Metastatic Liver Carcinoma in the Lung (tissue), 2 donors: ENCODE measurements around the gene AGT.

- PRO-cap, 2 experiments = no peak in any of the 2 experiments
These were observed 571 bp upstream of the PGBD5 start for GRCh38 chr1:230426760-230427046.

- PRO-cap, 2 experiments = no peak in any of the 2 experiments
These were observed 38.9 kb upstream of the COG2 start for GRCh38 chr1:230603290-230603773.

- PRO-cap, 2 experiments = peak in 2 of 2 experiments; most common plus-strand start chr1:230714243 (in 1); most common minus-strand start chr1:230714122 (in 2)
These were observed at the start of gene AGT for GRCh38 chr1:230713806-230714742. AGT (minus strand) TSS chr1:230714122.

DNA sequence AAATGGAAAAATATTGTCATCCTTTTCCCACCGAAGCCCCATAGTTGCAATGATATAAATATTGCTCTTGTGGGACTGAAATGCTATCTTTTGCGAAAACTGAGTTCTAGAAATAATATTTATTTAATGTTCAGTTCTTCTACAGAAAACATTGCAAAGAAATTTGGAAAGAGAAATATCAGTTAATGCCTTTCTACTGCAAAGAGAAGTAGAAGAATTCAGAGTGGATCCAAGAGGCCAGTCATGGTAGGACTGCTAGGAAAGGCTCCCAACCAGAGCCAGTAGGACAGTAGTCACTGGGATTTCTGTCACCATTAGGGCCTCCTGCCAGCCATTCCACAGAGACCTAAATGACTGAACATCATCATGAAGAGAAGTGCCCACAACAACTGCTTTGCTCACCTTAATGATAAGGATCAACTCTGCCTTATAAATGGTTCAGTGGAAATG is 11.7 kb upstream of the AGT start:
- PRO-cap, 2 experiments = peak in 1 of 2 experiments; most common plus-strand start position 211 of the sequence (in 1)

DNA sequence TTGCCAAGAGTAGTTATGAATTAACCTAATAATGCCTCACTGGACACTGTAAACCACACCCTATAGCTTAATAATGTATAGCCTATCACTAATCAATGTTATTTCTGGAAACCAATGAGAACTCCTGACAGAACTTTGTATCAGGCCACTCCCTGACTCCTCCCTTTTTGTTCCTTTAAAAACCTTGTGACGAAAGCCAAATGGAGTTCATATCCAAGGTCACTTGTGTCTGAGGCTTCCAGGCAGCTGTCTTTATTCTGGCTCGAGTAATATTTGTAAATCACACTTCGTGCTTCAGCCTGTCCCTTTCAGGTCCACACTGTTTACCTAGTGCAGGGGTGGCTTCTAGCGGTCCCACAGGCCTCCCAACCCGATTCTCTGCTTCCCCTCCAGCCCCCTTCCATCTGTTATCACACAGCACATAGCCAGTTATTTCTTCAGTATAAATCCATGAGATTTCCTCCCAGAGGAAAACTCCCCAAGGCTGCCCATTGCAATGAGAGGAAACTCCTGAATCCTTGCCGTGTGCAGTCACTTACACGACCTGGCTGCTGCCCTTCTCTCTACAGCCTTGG is 16.2 kb upstream of the CAPN9 start:
- PRO-cap, 2 experiments = no peak in any of the 2 experiments

DNA sequence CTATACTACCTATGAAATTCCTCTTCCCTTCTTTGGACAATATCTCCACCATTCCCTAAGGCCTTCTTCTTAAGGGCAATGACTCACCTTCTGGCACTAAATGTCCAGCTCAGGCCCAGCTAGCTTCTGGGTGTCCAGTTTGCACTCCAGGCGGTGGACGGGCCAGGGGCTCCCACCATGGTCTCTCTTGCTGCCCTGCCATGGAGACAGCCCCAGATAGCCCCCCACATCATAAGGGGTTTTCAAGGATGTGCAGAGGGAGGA is 43.8 kb downstream of the C1orf198 start:
- PRO-cap, 2 experiments = no peak in any of the 2 experiments

GRCh38 chr1:230867719-230868440 is 441 bp downstream of the C1orf198 start:
- PRO-cap, 2 experiments = peak in 1 of 2 experiments; most common plus-strand start chr1:230867904 (in 1)

GRCh38 chr1:230938115-230938947 is 40.3 kb downstream of the TTC13 start:
- PRO-cap, 2 experiments = no peak in any of the 2 experiments

DNA sequence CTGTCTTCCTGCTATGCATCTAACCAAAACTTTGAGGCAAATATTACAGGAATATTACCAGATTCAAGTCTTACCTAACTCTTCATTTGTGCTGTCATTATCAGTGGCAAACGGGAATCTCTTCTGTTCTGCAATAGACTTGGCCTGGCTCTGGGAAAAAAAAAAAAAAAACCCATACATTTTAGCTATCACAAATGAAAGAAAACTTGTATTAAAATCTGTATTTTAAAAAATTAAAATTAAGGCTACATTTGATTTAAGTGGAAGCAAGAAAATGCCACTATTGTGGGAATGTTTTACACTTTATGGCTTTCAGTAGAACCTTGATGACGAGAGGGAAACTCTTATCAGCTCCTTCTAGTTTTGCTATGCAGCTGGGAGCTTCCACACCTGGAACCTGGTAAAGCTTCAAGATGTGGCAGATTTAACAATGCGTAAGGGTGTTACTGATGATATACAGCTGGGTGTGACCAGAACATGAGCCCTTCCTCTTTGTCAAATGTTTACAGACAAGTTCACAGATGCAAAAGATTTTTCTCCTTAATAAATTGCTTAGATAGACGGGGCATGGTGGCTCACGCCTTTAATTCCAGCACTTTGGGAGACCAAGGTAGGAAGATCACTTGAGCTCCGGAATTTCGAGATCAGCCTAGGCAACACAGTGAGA is 20.4 kb downstream of the TTC13 start:
- PRO-cap, 2 experiments = no peak in any of the 2 experiments

- PRO-cap, 2 experiments = no peak in any of the 2 experiments
These were observed 47.8 kb downstream of the GNPAT start for GRCh38 chr1:231288742-231289182.

DNA sequence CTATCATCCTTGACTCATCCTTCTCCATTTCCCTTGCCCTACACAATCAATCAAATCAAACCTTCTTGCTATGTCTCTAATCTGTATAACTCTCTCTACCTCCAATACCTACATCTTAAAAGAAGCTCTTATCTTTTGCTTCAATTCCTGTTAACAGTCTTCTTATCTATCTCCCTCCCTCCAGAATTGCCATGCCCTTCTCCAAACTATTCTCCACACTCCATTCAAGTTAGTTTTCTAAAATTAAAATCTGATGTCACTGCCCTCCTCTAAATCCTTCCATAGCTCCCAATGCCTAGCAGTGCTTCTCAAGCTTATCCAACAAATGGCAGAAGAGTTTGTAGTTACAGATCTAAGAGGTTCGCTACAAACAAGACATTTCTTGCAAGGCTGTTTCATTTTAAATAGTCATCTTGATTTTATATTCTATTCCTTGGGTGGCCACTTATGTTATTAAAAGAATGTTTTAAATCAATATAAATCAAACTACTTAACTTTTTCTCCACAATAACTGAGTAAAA is 25.2 kb downstream of the EGLN1 start:
- PRO-cap, 2 experiments = no peak in any of the 2 experiments

DNA sequence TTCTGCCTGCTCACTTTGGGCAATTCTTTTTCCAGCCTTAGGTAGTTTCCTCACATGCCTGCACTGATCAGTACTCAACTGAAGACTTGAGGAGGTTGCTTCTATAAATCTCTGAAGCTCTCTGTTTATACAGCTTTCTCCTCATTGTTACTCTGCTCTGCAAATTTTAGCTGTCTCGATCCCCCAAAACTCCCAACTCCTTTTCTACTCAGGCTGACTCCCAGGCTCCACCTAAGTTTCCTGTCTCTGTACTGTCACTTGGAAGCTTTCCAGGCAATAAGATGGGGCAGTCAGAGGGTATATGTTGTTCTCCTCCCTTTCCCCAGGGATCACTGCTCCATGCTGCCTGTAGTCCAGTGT is 13.3 kb downstream of the TSNAX start:
- PRO-cap, 2 experiments = no peak in any of the 2 experiments

DNA sequence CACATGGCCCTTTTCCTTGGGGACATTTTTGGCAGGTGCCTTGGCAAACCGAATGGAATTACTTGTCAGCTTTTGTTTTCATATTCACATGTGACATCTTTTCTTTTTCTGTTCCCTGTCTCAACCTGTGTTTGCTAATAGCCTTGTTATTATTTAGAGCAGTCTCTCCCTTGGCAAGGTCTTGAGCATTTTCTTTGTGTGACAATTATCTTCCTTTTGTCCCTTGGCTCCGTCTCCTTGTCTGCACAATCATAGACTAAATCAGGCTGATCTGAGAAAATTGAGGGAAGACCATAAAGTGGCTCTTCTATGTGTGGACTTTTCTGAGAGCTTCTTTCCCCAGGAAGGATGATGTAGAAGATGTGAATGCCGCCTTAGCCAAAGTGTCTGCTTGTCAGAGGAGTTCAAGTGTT is 192.0 kb downstream of the DISC1 start:
- PRO-cap, 2 experiments = no peak in any of the 2 experiments

DNA sequence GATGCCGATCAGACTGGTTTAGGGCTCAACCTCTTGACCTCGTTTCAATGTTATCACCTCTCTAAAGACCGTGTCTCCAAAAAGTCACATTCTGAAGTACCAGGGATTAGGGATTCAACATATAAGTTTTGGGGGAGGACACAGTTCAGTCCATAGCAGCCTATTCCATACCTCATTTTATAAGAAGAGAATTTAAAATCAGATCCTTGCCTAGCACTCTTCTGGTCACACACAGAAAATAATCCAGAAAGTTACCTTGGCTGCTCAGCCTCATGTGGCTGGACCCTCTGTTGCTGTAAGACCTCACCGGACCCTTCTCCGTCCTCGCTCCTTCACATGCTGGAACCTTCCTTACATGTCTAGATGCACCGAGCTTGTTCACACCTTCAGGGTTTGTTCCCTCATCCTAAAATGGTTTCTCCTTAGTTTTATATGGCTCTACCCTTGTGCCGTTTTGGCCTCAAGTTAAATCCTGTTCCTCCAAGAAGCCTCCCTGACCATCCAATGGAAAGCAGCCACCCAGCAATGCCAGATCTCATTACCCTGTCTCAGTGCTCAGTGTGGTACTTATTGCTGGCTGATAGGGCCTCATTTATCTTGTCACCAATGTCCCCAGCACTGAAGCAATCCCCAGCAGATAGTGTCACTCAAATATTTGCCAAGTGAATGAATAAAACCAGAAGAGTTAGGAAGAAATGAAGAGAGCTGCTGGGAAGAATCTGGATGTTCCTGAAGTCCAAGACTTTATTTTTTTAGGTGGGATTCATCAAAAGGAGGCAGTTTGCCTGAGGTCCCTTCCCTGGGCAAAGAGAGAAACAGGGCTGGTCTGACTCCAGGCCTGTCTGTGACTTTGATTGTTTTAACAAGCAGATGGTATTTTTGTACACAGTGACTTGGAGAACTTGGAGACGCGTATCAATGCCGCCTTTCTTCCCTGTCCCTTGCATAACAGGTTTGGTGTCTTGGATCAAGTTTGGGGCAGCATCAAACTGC is 221.0 kb downstream of the DISC1 start:
- PRO-cap, 2 experiments = no peak in any of the 2 experiments

GRCh38 chr1:231986912-231987634 is 360.5 kb downstream of the DISC1 start:
- PRO-cap, 2 experiments = no peak in any of the 2 experiments

DNA sequence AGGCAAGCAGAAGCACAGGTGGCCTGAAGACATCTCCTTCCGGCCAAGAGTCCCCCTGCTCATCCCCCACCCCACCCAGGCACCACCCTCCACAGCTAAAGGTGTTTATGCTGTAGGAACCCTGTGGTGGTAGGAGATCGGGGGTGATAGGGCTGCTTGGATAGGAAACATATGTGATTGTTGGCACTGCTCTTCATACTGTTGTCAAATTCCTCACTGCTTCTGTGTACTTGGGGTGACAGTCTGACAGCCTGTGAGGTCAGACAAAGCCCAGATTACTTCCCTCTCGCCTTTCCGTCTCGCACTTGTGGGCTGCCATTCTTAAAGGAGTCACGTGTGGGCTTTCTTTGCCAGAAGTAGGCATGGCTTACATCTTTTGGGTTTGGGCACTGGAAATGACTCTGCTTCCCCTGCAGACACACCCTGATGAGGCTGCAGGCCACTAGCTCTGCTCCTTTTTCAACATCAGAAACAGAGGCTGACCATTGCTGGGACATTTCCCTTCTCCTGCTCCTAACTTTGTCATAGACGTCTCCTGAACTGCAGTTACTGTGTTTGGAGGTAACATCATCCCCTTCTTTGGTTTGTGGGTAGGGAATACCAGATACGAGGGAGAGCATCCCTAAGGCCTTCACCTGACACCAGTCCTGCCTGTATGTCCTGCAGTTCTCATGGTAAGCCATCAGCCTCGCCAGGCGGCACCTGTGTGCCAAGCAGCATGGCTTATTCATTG is 363.9 kb downstream of the DISC1 start:
- PRO-cap, 2 experiments = no peak in any of the 2 experiments

- PRO-cap, 2 experiments = no peak in any of the 2 experiments
These were observed 195.0 kb downstream of the SIPA1L2 start for GRCh38 chr1:232434897-232435442.

GRCh38 chr1:232764403-232764939 is 40.7 kb upstream of the MAP10 start:
- PRO-cap, 2 experiments = no peak in any of the 2 experiments

GRCh38 chr1:232968817-232969493 is 18.5 kb downstream of the NTPCR start:
- PRO-cap, 2 experiments = no peak in any of the 2 experiments

DNA sequence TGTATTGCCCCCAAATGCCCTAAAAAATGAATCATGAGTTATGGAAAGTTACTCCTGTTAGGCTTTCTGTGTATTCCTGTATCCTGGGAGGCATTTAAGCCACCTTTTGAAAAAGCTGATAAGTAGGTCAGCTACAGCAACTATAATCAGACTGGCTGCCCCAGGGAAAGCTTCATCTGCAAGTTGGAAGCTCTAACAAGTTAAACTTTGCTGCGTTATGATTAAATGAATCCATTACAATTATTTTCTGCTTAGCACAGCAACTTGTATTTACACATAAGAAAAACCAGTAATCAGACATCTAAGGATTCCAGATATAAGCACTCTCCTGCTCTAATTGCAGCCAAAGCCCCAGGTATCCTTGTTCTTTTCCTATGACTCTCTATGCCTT is 147.7 kb downstream of the NTPCR start:
- PRO-cap, 2 experiments = no peak in any of the 2 experiments